Colonic mucosa (tissue), 1 donor: ENCODE measurements around a stretch of chr10.

- PRO-cap, result no peak
Measured at GRCh38 chr10:35424517-35425412, 88.5 kb downstream of the CCNY start.

GRCh38 chr10:35517327-35517848 lies 87.8 kb upstream of the GJD4 start:
- PRO-cap, result no peak

GRCh38 chr10:35529895-35530484 lies 75.2 kb upstream of the GJD4 start:
- PRO-cap, result no peak

DNA sequence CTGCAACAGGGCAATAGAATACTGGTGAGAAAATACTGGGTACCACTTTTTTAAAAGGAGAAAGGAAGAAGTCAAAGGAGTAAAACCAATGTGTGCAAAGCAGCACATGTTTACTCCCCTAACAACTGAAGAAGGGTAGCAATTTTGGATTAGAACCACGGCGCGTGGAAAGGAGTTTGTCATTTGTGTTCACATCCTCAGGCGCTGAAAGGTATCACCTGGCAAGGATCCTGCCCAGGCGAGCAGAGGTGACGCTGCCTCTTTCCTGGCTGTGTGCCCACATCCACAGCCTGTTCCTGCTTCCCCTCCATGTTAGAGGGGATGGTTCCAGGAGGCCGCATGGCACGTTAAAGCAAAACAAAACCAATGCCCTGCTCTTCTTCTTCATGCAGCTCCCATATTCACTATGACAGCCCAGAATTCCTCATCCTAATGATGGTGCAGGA lies 678.7 kb upstream of the ANKRD30A start:
- PRO-cap, result no peak

DNA sequence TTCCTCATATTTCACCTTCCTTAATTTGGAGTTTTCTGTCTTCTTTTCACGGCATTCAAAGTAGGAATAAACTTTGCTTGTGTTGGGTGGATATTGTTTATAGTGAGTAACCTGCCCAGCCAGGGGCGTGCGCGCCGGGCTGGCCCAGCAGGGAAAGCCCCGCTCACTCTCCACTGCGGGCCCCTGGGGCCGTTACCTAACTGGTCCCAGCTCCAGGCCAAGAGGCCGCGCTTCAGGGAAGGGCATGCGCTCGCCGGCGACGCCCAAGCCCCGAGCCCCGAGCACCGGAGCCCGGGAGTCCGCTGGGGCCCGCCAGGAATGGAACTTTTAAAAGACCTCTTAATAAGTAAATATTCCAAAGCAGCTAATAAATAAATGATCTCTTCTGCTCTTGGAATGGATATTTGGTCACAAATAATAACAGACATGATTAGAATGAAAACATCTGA lies 601.2 kb upstream of the ANKRD30A start:
- PRO-cap, result no peak

DNA sequence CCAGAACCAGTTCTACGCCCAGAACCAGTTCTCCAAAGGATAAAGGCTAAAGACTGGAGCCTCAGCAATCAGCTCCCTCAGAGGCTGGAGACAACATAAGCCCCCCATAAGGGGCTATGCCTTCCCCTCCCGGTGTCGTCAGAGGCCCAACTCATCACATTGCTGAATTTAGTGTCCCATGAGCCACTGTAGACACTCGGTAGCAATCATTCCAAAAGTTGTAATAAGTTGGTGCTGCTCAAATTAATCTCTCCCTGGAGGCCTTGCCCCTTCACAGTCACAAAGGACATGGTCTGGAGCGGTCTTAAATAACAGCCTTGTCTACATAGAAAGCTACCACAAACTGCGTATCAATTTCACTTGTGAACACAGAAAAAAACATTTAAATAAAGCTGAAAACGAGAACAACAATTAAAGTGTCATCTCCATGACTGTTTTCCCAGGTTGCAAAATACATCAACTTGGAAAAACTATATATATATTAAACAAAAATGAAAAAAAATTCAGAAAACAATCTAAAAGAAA lies 35.4 kb downstream of the ZNF248 start:
- PRO-cap, result no peak

- PRO-cap, result no peak
Measured at GRCh38 chr10:37975293-37975978, 1.0 kb downstream of the ZNF25 start.

DNA sequence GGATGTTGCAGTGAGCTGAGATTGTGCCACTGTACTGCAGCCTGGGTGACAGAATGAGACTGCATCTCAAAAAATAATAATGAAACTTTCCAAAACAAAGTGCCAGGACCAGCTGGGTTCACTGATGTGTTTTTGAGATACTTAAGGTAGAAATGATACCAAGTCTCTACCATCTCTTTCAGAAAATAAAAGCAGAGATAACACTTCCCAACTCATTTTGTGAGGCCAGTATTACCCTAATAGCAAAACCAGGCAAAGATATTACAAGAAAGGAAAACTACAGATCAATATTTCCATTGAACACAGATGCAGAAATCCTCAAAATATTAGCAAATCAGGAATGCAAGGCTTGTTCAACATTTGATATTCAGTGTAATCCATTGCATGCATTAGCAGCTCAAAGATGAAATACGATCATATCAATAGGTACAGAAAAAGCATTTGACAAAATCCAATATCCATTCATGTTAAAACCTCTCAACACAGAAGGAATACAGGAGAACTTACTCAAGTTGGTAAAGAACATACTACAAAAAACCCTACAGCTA lies 35.4 kb upstream of the ZNF37A start:
- PRO-cap, result no peak

GRCh38 chr10:38059251-38059947 lies 34.7 kb upstream of the ZNF37A start:
- PRO-cap, result no peak

DNA sequence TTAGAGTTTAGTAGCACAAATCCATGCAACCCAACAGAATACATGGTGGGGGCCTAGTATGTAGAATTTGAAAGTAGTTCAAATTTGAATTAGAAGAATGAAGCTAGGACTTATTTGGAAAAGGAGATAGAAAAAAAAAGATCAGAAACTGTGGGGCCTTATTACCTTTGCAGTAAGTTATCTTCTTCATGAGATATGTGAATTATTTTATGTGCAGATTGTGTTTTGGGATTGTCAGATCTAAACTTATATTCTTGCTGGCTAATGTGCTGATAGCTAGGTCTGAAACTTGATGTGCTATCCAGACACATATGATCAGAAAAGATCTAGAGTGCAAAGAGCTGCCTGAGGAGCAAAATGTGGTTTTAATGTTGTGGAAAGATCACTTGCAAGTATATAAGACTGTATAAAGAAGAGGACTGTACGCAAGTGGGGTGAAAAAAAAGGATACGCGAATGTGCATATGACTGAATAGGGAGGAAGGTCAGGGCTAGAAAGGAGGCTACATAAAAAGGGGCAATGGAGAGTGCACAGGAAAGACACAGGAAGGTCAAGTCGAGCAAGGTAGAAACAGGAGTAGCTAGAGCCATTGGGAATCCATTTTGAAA lies 254.6 kb downstream of the ZNF37A start:
- PRO-cap, result no peak

- PRO-cap, result no peak
Measured at GRCh38 chr10:39607766-39608196, 1513.6 kb downstream of the ZNF37A start.

- PRO-cap, result no peak
Measured at GRCh38 chr10:42690374-42691066, 52.1 kb upstream of the ZNF33B start.

- PRO-cap, result no peak
Measured at GRCh38 chr10:42691505-42692043, 53.2 kb upstream of the ZNF33B start.

DNA sequence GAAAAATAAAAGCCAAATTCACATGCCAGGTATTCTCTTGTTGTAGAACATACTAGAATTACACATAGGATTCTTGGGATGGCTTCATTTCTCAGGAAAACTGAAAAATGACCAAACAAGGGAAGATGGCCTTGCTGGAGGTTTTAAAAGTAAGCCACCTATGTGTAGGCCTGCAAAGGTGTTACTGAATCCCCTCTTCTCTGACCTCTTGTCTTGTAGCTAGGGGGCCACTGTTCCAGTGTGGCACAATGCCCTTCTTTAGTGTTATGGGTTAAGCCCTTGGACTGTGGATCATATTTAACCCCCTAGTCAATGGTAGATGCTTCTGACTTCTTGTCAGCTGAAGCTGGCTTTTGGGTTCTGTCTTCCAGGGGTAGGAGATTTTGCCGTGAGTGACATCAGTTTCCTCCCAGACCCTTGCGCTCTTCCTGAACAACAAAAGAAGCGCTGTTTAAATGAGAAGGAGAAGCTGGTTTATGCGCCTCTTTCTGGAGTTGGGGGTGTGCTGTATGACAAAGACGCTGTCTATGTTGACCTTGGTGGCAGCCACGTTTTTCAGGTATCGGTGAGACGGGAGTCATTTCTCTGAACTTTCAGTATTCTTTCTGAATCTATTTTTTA lies 10.1 kb downstream of the BMS1 start:
- PRO-cap, result no peak

- PRO-cap, result no peak
Measured at GRCh38 chr10:42816318-42816825, 33.8 kb downstream of the BMS1 start.

GRCh38 chr10:43137325-43138020 lies 772 bp upstream of the CSGALNACT2 start:
- PRO-cap, result unidirectional peak, plus-strand start at chr10:43137579; bidirectional peak, plus-strand start at chr10:43137925, minus-strand start at chr10:43137772

DNA sequence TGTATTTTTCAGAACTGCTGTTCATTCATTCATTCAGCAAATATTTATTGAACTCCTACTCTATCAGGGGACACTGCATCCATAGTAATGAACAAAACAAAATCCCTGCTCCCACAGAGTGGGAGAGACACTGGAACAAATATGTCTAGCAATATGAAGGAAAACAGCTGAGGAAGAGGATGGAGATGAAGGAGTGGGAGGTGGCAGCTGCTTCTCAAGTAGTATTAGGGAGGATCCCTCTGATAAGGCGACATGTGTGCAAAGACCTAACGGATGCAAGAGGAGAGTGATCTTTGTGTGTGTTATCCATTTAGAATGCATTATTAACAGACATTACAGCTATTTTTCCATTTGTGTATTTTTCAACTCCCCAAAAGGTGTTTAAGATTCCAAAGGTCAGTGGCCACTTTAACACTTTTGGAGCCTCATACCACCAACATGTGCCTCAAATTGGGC lies 25.0 kb downstream of the CSGALNACT2 start:
- PRO-cap, result no peak

- PRO-cap, result no peak
Measured at GRCh38 chr10:43169920-43170893, 32.0 kb downstream of the CSGALNACT2 start.

DNA sequence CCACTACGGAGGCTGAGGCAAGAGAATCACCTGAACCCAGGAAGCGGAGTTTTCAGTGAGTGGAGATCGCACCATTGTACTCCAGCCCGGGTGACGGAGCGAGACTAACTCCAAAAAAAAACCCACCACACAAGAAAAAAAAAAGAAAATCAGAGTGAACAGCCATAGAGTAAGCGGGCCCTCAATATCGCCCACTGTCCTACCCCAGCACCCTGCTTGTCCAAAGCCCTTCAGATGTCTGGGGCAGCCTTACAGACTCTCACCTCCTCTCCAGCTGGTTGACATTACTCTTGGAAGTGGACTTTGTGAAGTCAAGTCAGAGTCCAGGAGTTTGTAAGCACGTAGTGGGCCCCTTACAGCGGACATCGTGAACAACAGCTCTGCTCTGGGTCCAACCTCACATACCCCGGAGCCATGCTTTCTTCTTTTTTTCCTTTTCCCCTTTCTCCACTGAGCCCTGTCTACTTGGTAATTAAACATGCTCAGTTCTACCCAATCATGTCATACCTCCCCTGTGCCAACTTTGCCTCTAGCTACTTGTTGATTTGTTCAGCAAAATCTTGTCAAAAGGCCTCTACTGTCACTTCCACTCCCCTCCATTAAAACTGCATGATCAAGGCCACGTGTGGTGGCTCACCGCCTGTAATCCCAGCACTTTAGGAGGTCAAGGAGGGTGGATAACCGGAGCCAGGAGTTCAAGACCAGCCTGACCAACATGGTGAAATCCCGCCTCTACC lies 17.5 kb downstream of the HNRNPF start:
- PRO-cap, result no peak

DNA sequence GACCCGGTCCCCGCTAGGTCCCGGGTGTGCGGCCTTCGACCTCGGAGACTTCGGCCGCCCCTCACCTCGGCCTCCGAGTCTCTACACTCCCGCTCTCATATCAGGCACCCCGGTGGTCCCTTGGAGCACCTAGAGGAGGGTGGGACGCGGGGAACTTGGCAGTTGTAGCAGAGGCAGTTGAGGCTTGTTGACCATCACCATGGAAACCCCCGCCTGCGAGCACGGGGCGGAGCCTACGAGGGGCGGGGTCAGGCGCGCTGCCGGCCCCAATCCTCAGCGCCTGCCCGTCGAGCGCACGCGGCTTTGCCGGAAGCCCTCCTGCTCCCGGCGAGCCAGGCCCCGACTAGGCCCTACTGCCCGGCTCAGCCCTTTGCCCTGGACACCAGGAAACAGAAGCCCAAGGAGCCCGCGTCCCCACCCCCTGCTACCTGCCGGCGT lies 305 bp downstream of the HNRNPF start:
- PRO-cap, result bidirectional peak, plus-strand start at position 276 of the sequence, minus-strand start at position 179 of the sequence